Suprapubic skin (tissue), 4 donors: ENCODE data around the genes ZSCAN22, A1BG and RNF225.

- PRO-cap = no peak
- RAMPAGE, long total RNA, 4 experiments = no peak in any of the 4 experiments
These were observed 513 bp downstream of the ZNF544 start for GRCh38 chr19:58229188-58229665.

DNA sequence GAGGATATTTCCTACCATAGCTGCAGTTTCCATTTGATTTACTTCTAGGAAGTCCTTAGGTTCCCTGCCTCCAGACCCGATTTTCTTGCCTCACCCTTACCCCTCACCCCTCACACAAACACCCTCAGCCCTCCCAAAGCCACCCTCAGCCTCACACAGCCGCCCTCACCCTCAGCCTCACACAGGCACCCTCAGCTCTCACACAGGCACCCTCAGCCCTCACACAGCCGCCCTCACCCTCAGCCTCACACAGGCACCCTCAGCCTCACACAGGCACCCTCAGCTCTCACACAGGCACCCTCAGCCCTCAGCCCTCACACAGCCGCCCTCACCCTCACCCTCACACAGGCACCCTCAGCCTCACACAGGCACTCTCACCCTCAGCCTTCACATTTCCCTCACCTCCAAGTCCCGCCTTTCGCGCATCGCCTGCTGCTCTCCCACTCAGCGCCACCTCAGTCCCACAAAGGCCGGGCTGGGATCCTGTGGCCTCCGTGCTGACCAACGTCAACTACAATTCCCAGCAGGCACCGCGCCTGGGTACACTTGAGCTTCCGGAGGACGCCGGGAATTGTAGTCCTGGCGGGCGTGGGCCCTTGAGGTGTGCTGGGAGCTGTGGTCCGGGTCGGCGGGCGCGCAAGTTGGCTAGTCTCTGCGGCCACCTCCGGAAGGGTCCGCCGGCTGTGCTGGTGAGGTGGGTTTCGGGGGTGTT is at the start of gene ZSCAN22:
ZSCAN22 (plus strand) TSS at position 574 of the 712 bp plus-strand sequence.
- PRO-cap = bidirectional peak, plus-strand start at position 599 of the sequence, minus-strand start at position 513 of the sequence
- RAMPAGE, long total RNA, 4 experiments = start-site peak on the plus strand in 3 of 4 experiments, centred at positions 604 to 616 of the sequence, 12 to 49 reads per replicate; start-site peak on the minus strand in 2 of 4 experiments, centred at positions 489 to 506 of the sequence, 16 to 22 reads per replicate

- PRO-cap = no peak
- RAMPAGE, long total RNA, 4 experiments = no peak in any of the 4 experiments
These were observed at the start of gene A1BG for GRCh38 chr19:58352924-58354167. A1BG (minus strand) TSS chr19:58353492.

GRCh38 chr19:58361621-58362333 is 774 bp downstream of the ZNF497 start:
- PRO-cap = bidirectional peak, plus-strand start at chr19:58362250, minus-strand start at chr19:58362056
- RAMPAGE, long total RNA, 4 experiments = no peak in any of the 4 experiments

- PRO-cap = unidirectional peak, plus-strand start at chr19:58395674
- RAMPAGE, long total RNA, 4 experiments = start-site peak on the plus strand in 1 of 4 experiments, at chr19:58395653-58395681 at its widest, 103 reads per replicate
These were observed at the start of gene RNF225 for GRCh38 chr19:58395252-58396047. RNF225 (plus strand) TSS chr19:58395656.

DNA sequence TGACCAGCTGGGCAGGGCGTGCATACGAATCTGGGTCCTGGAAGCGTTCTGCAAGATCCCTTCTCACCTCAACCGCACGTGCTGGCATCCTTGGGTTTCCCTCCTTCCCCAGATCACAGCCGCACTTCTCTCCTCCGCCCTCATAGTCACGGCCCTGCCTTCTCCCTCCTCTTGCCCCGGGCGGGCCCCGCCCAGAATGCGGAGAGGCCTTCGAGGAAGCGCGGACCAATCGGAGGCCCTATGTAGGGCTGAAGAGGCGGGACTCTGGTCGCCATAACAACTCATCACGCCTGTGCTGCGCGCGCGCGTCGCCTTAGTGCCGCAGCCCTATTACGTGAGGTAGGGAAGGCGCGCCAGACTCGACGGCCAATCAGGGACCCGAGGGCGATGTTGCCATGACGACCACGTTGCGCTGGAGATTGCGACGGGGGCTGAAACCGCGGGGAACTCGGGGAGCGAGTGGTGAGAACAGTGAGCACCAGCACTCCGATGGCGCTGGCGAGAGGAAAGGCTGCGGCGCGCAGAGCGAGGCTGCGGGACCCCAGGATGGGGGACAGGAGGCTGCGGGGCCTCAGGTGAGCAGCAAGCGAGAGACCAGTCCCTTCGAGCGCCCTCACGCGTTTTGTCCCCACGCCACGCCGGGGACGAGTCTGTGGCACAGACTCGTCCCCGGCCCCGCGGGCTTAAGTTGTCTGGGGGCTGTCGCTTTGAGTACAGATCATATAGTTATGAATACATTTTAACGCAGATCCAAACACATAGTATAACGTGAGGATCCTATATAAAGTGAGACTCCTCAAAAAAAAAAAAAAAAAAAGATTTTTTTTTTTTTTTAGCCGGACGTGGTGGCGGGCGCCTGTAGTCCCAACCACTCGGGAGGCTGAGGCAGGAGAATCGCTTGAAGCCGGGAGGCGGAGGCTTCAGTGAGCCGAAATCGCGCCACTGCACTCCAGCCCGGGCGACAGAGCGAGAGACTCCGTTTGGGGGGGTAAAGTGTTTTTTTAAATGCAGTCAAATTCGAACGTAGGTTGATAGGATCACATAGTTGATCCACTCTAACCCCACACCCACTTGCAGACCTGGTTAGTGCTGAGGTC is 6.0 kb downstream of the RNF225 start:
- PRO-cap = bidirectional peak, plus-strand start at position 484 of the sequence, minus-strand start at position 144 of the sequence
- RAMPAGE, long total RNA, 4 experiments = no peak in any of the 4 experiments

DNA sequence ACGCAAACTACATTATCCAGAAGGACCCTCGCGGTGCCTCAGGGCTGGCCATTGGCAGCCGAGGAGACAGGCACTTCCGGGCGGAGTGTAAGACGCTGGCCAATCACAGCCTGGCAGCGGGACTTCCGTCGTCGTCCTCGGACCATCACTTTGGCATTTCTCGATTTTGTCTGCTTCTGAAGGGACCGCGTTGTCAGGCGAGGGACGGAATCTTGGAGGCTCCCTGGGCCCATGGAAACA is 297 bp upstream of the ZNF132 start:
- PRO-cap = bidirectional peak, plus-strand start at position 175 of the sequence, minus-strand start outside the sequence
- RAMPAGE, long total RNA, 4 experiments = no peak in any of the 4 experiments

- PRO-cap = no peak
- RAMPAGE, long total RNA, 4 experiments = no peak in any of the 4 experiments
These were observed 1.5 kb upstream of the ZNF446 start for GRCh38 chr19:58474576-58475054.

DNA sequence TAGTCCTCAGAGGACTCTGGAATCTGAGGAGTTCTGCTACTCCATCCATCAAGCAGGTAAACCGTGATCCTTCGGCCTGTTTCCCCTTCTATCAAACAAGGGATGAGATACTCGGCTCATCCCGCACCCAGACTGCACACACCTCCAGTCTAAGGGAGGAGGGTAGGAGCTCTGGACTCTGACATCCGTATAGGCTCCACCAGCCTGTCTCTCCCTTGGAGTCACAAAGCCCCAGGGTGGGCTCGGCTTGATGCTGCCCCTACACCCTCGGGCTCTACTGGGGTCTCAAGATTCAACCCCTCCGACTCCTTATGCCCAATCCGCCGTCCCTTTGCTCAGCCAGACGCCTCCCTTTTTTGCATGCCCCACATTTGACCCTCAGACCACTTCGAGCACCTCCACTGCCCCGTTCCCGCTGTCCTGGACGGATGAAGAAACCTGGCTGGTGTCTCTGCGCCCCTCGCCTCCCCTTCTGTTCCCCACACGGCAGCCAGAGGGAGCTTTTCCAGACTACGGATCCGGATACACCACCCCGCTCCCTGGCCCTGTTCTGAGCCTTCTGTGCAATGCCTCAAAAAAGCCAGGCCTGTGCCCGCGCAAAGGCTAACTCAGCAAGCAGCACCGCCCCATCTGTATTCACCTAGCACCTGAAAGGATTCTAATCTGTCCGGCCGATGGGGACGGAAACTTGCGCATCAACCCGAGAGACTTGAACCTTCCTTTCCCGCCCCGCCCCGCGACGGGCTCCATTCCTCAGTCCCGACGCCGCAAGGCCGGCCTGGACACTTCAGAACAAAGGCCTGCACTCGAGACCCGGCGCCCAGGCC is 774 bp downstream of the ZBTB45 start:
- PRO-cap = no peak
- RAMPAGE, long total RNA, 4 experiments = start-site peak on the minus strand in 1 of 4 experiments, centred at positions 238 to 735 of the sequence, 5 to 9 reads per replicate

DNA sequence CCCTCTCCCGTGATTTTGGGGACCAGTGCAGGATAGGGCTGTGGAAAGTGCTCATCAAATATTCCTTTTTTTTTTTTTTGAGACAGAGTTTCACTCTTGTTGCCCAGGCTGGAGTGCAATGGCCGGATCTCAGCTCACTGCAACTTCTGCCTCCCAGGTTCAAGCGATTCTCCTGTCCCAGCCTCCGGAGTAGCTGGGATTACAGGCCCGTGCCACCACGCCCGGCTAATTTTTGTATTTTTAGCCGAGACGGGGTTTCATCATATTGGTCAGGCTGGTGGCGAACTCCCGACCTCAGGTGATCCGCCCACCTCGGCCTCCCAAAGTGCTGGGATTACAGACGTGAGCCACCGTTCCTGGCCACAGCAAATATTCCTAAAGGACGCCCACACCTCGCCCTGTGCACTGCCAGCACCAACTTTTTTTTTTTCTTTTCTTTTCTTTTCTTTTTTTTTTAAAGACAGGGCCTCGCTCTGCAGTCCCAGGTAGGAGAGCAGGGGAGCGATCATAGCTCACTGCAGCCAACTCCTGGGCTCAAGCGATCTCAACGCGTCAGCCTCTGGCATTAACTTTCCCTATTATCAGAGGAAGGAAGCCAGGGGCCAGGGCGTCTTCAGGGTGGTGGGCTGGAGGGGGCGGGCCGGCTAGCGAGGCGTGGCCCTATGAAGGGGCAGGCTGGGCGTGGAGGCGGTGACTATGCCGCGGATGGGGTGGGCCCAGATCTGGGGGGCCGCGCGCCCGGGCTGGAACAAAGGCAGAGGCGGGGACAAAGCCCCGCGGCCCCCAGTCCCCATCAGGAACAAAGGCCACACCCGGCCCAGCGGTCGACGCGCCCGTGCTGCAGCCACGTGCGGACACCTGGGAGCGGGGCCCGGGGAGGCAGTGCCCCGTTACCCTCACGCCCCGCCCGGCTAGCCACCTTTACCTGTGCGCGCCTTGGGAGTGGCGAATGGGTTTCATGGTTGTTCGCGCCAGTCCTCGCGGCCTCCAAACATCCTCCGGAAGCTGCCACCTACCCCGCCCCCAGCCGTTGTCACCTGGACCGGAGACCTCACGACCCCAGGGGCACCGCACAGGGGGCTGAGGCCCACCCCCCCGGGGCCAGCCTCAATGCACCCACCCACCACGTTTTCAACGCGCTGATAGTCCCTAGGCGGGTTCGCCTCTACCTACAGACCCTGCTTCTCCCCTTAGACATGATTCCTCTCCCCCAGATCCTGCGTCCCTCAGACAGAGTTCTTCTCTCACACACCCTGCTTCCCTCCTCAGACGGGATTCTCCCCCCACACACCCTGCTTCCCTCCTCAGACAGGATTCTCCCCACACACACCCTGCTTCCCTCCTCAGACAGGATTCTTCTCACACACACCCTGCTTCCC is 5.6 kb upstream of the TRIM28 start:
- PRO-cap = no peak
- RAMPAGE, long total RNA, 4 experiments = no peak in any of the 4 experiments